Measurements from ENCODE around the gene NUDT19.

DNA sequence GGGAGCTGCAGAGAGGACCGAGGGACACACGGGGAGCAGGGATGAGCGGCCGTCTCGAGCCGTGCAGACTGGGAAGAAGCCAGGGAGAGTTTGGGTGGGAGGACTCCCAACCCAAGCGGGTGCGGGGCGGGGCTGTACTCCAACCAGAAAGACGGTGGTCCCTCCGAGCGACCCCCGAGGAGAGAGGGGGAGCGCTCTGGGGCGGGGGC is 215 bp upstream of the VSTM2B start:
- PRO-cap, 6 experiments, result no peak in any of the 6 experiments
- RAMPAGE, long total RNA, 2 experiments, result no peak in any of the 2 experiments
- RRBS, result no CpG with 5 or more reads among the region's 15 CpGs

GRCh38 chr19:29667782-29668592 is 2.7 kb downstream of the PLEKHF1 start:
- PRO-cap, 6 experiments, result no peak in any of the 6 experiments
- RAMPAGE, long total RNA, 2 experiments, result no peak in any of the 2 experiments
- RRBS, result no CpG with 5 or more reads among the region's 8 CpGs

DNA sequence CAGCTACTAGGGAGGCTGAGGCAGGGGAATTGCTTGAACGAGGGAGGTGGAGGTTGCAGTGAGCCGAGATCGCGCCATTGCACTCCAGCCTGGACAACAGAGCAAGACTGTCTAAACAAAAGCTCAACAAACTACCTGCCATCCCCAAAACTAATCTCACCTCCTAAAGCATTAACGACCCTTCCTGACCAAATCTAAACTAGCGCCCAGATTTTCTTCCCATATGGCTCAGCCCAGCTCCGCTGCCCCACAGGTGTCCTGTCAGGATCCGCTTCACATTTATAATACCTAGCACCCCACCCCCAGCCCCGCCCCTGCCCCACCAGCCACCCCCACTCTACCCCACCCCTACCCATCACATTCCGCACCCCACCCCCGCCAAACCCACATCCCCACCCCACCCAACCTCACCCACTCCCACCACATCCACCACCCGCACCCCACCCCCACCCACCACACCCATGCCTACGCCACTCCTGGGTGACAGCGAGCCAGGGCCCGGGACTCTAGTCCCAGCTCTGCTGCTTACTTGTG is 616 bp downstream of the C19orf12 start:
- PRO-cap, 6 experiments, result peak in 2 of 6 experiments; most common plus-strand start position 473 of the sequence (in 2)
- RAMPAGE, long total RNA, 2 experiments, result no peak in any of the 2 experiments
- RRBS, result 4% methylated on average over 1 of the region's 15 CpGs

DNA sequence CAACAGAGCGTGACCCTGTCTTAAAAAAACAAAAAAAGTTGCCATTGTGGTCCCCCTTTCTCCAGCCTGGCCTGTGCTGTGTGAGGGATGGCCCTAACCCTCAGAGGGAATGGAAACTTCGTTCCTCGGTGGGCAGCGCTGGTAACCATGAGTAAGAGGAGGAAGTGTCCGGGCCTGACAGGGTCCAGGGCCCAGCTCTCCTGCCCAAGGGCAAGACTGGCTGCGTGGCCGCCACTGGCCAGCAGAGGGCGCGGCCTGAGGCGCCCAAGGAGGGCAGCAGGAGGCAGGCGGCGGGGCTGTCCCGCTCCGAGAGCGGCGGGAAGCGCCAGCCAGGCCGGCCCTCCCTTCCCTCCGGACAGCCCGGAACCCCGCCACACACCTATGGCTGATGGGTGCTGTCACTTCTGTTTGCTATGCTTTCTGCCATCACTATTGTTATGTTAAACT is 45.0 kb upstream of the C19orf12 start:
- PRO-cap, 6 experiments, result no peak in any of the 6 experiments
- RAMPAGE, long total RNA, 2 experiments, result no peak in any of the 2 experiments
- RRBS, result no CpG with 5 or more reads among the region's 21 CpGs

DNA sequence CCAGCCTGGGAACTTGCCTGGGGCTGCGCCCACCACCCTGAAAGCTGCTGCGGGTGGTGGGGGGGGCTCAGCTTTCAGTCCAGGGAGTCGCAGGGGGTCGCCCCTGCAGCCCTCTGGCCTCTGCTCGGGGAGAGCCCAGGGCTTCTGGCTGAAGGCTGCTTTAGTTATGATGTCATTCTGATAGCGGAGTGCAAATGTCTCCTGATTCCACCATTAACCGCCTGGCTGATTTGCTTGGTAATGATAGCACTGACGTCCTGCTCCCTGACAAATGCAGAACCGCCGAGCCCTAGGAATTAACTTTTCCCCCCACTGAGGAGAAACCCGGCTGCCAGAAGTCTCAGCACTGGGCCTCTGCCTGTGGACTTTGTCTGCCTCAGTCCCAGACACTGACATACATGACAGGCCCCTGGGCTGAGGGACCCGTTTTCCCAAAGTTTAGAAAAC is 142.6 kb upstream of the ZNF536 start:
- PRO-cap, 6 experiments, result peak in 6 of 6 experiments; most common plus-strand start position 270 of the sequence (in 1); most common minus-strand start position 122 of the sequence (in 6)
- RAMPAGE, long total RNA, 2 experiments, result no peak in any of the 2 experiments
- RRBS, result no CpG with 5 or more reads among the region's 12 CpGs

DNA sequence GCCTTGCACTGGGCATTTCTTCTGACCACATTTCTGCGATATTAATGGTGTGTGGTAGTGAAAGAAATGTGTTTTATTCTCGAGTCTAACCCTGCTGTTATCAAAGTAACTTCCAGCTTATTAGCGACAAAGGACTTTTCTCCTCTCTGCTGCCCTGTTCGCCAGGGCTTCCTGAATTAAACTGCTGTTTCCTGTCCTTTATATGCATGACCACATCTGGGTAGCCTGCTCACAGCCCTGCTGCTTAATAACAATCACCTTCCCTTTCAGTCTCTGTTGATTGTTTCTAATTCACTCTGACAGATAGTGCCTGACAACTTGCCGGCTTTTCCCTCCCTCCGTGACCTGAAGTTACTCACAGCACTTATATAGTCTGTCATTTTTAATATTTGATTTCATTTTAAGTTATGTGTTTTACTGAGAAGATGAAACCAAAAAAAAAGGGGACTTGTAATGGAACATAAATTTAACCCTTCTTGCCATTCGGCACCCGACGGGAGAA is 11.4 kb upstream of the ZNF536 start:
- PRO-cap, 6 experiments, result no peak in any of the 6 experiments
- RAMPAGE, long total RNA, 2 experiments, result no peak in any of the 2 experiments
- RRBS, result no CpG with 5 or more reads among the region's 9 CpGs

DNA sequence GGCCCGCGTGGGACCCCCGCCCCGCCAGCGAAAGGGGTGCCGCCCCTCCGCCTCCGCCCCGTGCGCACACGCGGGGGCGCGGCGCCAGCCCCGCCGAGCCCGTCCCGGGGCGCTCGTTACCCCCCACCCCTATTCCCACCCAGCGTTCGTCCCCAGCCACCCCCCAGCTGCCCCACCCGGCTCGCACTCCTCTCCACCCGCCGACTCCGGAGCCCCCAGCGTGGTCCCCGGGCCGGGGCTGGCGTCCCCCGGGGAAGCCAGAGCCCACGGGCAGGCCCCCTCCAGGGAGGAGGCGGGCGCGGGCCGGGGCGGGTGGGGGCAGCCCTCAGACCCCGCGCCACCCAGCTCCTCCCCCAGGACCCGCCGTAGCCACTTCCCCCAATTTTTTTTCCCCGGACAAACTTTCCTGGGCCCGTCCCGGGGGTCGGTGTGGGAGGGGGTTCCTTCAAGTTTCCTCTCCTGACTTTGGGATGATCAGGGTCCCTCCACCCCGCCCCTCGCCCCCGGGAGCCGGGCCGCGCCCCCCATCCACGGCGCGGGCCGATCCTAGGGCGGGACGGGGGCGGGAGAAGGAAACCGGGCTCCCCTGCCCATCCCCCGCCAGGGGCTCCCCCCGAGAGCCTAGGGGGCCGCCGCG is 804 bp upstream of the TSHZ3 start:
- PRO-cap, 6 experiments, result peak in 4 of 6 experiments; most common plus-strand start position 399 of the sequence (in 3); most common minus-strand start position 268 of the sequence (in 1)
- RAMPAGE, long total RNA, 2 experiments, result no peak in any of the 2 experiments
- RRBS, result 2% methylated on average over 49 of the region's 66 CpGs

- PRO-cap, 6 experiments, result peak in 2 of 6 experiments; most common minus-strand start chr19:31378415 (in 2)
- RAMPAGE, long total RNA, 2 experiments, result no peak in any of the 2 experiments
- RRBS, result no CpG with 5 or more reads among the region's 4 CpGs
Measured at GRCh38 chr19:31378272-31378687, 29.0 kb upstream of the TSHZ3 start.

- PRO-cap, 6 experiments, result no peak in any of the 6 experiments
- RAMPAGE, long total RNA, 2 experiments, result no peak in any of the 2 experiments
- RRBS, result 59% methylated on average over 7 of the region's 17 CpGs
Measured at GRCh38 chr19:32309932-32310301, 35.5 kb upstream of the ZNF507 start.

GRCh38 chr19:32318800-32319383 is 26.5 kb upstream of the ZNF507 start:
- PRO-cap, 6 experiments, result no peak in any of the 6 experiments
- RAMPAGE, long total RNA, 2 experiments, result no peak in any of the 2 experiments
- RRBS, result no CpG with 5 or more reads among the region's 6 CpGs

GRCh38 chr19:32347099-32347744 is 1.8 kb downstream of the ZNF507 start:
- PRO-cap, 6 experiments, result no peak in any of the 6 experiments
- RAMPAGE, long total RNA, 2 experiments, result no peak in any of the 2 experiments
- RRBS, result no CpG with 5 or more reads among the region's 2 CpGs

GRCh38 chr19:32382647-32383765 is 22.6 kb upstream of the DPY19L3 start:
- PRO-cap, 6 experiments, result no peak in any of the 6 experiments
- RAMPAGE, long total RNA, 2 experiments, result no peak in any of the 2 experiments
- RRBS, result no CpG with 5 or more reads among the region's 10 CpGs

- PRO-cap, 6 experiments, result peak in 4 of 6 experiments; most common plus-strand start chr19:32405182 (in 1); most common minus-strand start chr19:32405259 (in 4)
- RAMPAGE, long total RNA, 2 experiments, result no peak in any of the 2 experiments
- RRBS, result 2% methylated on average over 4 of the region's 42 CpGs
Measured at GRCh38 chr19:32404783-32405417, 670 bp upstream of the DPY19L3 start.

DNA sequence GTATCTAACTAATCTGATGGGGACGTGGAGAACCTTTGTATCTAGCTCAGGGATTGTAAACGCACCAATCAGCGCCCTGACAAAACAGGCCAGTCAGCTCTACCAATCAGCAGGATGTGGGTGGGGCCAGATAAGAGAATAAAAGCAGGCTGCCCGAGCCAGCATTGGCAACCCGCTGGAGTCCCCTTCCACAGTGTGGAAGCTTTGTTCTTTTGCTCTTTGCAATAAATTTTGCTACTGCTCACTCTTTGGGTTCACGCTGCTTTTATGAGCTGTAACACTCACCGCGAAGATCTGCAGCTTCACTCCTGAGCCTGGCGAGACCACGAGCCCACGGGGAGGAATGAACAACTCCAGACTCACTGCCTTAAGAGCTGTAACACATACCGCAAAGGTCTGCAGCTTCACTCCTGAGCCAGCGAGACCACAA is 8.4 kb upstream of the PDCD5 start:
- PRO-cap, 6 experiments, result no peak in any of the 6 experiments
- RAMPAGE, long total RNA, 2 experiments, result no peak in any of the 2 experiments
- RRBS, result no CpG with 5 or more reads among the region's 13 CpGs

GRCh38 chr19:32653728-32654060 is 21.3 kb downstream of the ANKRD27 start:
- PRO-cap, 6 experiments, result no peak in any of the 6 experiments
- RAMPAGE, long total RNA, 2 experiments, result no peak in any of the 2 experiments
- RRBS, result no CpG with 5 or more reads among the region's 16 CpGs

DNA sequence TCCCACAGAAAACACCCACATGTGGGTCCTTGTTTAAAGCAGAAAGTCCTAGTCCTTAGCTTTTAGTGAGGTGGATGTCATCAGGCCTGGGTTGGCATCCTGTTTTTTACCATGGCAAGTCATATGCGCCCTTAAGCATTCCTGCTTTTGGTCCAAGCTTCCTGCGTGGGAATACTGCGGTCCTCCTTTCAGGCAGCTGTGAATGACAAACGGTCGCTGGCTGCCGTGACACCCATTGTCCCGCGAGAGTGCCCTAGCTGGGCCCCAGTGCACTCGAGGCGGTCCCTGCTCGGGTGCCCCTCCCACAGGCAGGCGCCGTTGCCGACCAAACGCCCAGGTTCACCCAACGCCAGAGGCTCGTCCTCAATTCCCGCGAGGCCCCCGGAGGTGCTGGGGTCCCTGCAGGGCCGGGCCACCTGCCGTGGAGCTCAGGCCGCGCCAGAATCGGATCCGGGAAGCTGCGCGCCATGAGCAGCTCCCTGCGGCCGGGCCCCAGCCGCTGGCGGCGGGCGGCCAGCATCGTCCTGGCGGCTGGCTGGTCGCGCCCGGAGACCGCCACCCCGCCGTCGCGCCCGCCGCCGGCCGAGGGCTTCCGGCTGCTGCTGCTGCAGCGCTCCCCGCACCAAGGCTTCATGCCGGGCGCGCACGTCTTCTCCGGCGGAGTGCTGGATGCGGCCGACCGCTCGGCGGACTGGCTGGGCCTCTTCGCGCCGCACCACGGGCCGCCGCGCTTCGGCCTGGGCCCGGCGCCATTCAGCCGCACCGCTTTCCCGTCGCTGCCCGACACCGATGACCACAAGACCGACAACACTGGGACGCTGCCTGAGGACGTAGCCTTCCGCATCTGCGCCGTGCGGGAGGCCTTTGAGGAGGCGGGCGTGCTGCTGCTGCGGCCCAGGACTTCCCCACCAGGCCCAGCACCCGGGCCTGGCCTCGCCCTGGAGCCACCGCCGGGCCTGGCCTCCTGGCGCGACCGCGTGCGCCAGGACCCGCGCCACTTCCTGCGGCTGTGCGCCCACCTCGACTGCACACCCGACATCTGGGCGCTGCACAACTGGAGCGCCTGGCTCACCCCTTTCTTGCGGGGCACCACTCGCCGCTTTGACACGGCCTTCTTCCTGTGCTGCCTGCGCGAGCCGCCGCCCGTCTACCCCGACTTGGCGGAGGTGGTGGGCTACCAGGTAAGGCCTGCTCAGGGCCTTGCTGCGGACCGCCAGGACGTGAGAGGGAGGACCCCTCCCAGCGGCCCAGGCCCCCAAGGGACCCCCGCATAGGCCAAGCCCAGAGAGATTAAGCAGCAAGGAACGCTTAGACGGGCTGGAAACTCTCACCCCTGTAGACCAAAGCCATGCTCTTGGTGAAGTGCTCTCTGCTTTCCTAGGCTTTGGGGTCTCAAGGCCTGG is at the start of gene NUDT19:
Gene NUDT19, plus strand, starts transcription at position 328 of the 1,403 bp plus-strand sequence.
- PRO-cap, 6 experiments, result peak in 6 of 6 experiments; most common plus-strand start position 305 of the sequence (in 3); most common minus-strand start position 791 of the sequence (in 6)
- RAMPAGE, long total RNA, 2 experiments, result start-site peak on the minus strand in 2 of 2 experiments, centred at positions 204 to 216 of the sequence, 12 to 96 reads per replicate
- RRBS, result 2% methylated on average over 34 of the region's 123 CpGs

DNA sequence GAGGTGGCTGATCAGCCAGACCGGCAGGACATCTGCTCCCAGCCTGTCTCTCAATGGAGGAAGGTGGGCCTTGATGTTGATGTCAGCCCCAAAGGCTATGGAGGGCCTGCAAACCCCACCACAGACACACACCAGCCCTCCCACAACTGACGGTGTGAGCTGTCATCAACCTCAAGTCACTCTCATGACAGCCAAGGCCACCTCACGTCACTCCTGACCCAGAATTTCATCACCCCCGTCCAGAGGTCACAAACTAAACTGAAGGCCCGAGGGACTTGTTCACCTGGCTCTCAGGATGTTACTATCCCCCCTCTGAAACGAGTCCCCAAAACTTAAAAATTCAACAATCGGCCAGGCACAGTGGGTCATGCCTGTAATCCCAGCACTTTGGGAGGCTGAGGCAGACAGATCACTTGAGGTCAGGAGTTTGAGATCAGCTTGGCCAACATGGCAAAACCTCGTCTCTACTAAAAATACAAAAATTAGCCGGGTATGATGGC is 25.4 kb downstream of the RHPN2 start:
- PRO-cap, 6 experiments, result no peak in any of the 6 experiments
- RAMPAGE, long total RNA, 2 experiments, result no peak in any of the 2 experiments
- RRBS, result no CpG with 5 or more reads among the region's 9 CpGs

GRCh38 chr19:33175929-33176509 is 18.1 kb upstream of the LRP3 start:
- PRO-cap, 6 experiments, result no peak in any of the 6 experiments
- RAMPAGE, long total RNA, 2 experiments, result no peak in any of the 2 experiments
- RRBS, result no CpG with 5 or more reads among the region's 14 CpGs

- PRO-cap, 6 experiments, result no peak in any of the 6 experiments
- RAMPAGE, long total RNA, 2 experiments, result no peak in any of the 2 experiments
- RRBS, result 52% methylated on average over 2 of the region's 8 CpGs
Measured at GRCh38 chr19:33276017-33276164, 26.4 kb downstream of the CEBPA start.

GRCh38 chr19:33296085-33296579 is 6.2 kb downstream of the CEBPA start:
- PRO-cap, 6 experiments, result no peak in any of the 6 experiments
- RAMPAGE, long total RNA, 2 experiments, result no peak in any of the 2 experiments
- RRBS, result no CpG with 5 or more reads among the region's 5 CpGs